ENCODE data around the genes NECAB3, ZNF341 and GDF5.

- PRO-cap: no peak
- RAMPAGE, long total RNA, 2 experiments: no peak in any of the 2 experiments
Observed at GRCh38 chr20:33648985-33649726, 13.0 kb upstream of the C20orf144 start.

GRCh38 chr20:33674286-33674664 lies at the start of gene NECAB3:
TSS of gene NECAB3 (minus strand) at chr20:33674428.
- PRO-cap: bidirectional peak, plus-strand start at chr20:33674525, minus-strand start at chr20:33674415
- RAMPAGE, long total RNA, 2 experiments: no peak in any of the 2 experiments

DNA sequence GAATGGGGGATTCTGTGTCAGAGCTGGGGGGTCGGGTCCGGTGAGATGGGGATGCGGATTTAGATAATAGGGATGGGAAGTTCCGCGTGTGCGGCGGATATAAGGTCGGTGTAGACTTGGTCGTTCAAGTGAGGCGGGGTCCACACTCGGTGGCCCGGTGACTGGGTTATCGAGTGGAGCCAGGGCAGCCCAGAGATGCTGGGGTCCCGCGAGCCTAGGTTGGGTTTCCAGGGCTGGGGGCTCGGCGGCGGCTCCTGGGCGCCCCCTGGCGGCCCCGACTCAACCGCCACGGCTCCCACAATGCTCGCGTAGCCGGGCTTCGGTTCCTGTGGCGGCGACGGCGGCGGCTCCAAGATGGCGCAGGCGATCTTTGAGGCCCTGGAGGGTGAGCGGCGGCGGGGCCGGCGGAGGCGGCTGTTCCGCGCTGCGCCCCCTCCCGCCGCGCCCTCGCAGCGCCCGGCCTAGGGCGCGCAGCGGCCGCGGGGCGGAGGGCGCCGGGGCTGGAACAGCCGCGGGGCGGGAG lies at the start of gene ZNF341:
Gene ZNF341 (plus strand): TSS at position 329 of the 523 bp plus-strand sequence.
- PRO-cap: bidirectional peak, plus-strand start at position 329 of the sequence, minus-strand start at position 372 of the sequence; bidirectional peak, plus-strand start outside the sequence, minus-strand start at position 438 of the sequence
- RAMPAGE, long total RNA, 2 experiments: start-site peak on the plus strand in 1 of 2 experiments, centred at position 326 of the sequence, 14 reads per replicate

- PRO-cap: no peak
- RAMPAGE, long total RNA, 2 experiments: no peak in any of the 2 experiments
Observed at GRCh38 chr20:33755930-33756548, 24.2 kb downstream of the ZNF341 start.

- PRO-cap: no peak
- RAMPAGE, long total RNA, 2 experiments: no peak in any of the 2 experiments
Observed at GRCh38 chr20:33829437-33830302, 18.5 kb downstream of the CHMP4B start.

DNA sequence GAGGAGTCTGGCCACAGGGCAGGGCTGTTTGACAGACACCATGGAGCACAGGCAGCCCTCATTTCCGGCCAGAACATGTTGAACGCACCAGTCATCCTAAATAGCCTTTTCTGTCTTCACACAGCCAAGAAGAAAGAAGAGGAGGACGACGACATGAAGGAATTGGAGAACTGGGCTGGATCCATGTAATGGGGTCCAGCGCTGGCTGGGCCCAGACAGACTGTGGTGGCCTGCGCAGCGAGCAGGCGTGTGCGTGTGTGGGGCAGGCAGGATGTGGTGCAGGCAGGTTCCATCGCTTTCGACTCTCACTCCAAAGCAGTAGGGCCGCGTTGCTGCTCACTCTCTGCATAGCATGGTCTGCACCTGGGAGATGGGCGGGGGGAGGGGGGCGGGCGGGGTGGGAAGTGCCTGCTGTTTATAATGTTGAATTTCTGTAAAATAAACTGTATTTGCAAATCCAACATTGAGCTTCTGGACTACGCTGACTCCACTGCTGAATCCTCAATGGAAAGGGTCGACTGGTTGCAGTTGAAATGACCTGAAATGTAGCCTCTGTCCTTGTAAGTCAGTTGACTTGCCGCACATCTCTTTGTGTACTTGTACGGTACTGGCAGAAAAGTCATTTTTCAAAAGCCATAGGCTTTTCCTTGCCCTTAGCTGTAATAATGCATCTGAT lies 42.4 kb downstream of the CHMP4B start:
- PRO-cap: no peak
- RAMPAGE, long total RNA, 2 experiments: no peak in any of the 2 experiments

DNA sequence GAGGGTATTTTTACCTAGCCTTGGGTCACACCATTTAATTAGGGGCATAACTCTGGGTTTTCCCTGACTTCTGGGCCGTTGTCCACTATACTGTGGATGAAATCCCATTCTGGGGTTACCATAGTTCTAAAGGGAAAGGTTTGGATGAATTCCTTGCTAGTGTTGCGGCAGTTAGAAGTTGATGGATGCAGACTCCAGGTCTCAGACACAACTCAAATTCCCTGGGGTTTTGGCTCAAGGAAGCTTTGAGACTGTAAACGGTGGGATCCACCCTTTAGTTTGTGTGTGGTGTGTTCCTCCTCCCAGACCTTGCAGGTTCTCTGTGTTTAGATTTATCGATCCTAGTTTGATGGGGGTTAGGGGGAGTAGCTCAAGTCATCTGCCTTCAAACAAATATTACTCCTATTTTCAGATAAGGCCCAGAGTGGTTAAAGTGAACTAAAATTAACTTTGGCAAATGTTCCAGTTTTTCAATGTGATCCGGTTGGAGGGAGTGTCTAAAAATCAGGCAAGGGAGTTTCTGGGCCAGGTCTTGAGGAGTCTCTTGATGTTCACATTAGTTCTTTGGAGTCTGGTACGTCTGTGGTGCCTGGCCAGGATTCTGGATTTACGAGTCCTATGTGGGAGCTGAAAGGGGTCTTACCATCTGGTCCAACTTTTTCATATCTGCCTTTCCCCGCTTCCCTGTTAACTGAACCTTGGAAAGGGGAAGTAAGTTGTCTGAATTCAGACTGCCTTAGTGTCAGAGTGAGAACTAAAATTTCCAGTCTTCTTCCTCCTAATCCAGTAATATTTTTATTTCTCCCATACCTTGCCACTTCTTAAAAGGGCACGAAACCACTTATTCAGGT lies 1.6 kb downstream of the RALY start:
- PRO-cap: no peak
- RAMPAGE, long total RNA, 2 experiments: no peak in any of the 2 experiments

DNA sequence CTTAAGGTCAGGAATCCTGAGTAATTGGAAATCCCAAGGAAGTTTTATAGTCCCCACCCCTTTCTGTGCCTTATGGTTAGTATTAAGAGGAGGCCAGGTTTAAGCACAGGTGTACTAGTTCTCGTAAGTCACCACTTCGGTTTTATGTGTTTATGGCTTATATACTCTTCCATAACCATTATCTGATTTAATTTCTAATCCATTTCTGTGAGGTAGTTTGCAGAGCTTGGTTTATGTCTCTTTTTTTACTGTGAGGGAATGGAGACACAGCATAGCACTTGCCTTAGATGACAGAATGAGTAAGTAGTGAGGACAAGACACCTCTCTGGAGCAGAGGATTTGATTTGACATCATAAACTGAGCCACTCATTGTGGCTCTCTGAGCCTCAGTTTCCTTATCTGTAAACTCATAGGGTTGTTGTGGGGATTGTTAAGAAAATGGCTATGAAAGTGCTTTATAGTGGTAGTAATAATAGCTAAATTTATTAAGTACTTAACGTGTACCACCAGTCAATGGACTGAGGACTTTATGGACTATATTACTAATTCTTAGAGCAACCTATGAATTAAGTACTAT lies 2.3 kb downstream of the RALY start:
- PRO-cap: no peak
- RAMPAGE, long total RNA, 2 experiments: no peak in any of the 2 experiments

DNA sequence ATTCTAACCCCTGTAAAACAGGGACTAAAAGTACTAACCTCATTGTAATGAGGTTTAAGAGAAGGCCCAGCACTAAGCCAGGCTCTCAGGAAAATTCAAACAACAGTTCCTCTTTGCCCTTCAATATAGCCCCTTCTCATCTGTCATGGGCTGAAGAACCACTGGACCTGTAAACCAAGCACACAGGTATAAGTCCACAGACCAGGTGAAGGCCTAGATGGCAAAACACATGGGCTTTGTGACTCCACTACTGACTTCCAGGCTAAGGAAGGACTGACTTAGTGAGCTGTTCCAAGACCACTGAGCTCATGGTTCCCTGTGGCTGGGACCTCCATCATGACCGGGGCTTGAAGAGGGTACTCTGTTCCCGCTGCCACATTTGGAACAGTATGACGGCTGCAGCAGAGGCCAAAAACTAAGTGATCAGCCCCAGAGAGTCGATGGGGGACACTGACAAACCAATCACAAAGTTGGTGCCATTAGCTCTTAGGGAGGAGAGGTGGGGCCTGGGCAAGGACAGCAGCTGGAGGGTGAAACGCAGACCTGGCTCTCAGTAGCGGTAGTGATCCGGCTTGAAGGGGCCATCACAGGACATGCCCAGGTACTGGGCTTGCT lies 22.6 kb downstream of the AHCY start:
- PRO-cap: no peak
- RAMPAGE, long total RNA, 2 experiments: no peak in any of the 2 experiments

GRCh38 chr20:34639708-34640515 lies 37.0 kb downstream of the PIGU start:
- PRO-cap: no peak
- RAMPAGE, long total RNA, 2 experiments: no peak in any of the 2 experiments

DNA sequence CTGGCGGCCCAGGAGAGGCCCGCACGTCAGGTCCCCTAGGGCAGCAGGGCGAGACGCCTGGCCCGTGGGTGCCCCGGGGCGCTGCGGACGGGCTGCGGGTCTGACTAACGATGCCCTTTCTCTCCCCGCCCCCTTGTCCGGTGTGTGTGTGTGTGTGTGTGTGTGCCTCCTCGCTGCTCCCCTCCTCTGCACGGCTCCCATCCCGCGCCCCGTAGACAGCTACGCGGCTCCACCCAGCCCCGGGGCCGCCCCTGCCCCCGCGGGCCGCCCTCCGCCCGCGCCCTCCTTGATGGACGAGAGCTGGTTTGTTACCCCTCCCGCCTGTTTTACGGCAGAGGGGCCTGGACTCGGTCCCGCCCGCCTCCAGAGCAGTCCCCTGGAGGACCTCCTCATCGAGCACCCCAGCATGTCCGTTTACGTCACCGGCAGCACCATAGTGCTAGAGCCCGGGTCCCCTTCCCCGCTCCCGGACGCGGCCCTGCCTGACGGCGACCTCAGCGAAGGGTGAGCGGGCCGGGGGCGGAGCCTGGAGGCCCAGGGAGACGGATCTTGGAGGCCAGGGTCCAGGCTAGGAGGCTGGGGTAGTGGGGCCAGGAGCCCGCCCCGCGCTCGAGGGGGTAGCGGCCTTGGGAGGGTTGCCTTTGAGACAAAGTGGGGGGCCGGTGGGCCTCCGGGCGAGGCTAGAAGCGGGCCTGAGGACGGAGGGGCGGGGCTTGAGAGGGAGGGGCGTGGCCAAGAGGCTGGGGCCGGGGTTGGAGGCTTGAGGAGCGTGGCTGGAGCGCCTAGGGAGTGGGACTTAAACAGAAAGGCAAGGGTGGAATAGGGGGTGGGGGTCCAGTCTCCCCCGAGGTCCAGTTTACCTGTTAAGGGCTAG lies 5.1 kb downstream of the TP53INP2 start:
- PRO-cap: bidirectional peak, plus-strand start at position 289 of the sequence, minus-strand start at position 188 of the sequence; bidirectional peak, plus-strand start at position 735 of the sequence, minus-strand start at position 715 of the sequence
- RAMPAGE, long total RNA, 2 experiments: no peak in any of the 2 experiments

DNA sequence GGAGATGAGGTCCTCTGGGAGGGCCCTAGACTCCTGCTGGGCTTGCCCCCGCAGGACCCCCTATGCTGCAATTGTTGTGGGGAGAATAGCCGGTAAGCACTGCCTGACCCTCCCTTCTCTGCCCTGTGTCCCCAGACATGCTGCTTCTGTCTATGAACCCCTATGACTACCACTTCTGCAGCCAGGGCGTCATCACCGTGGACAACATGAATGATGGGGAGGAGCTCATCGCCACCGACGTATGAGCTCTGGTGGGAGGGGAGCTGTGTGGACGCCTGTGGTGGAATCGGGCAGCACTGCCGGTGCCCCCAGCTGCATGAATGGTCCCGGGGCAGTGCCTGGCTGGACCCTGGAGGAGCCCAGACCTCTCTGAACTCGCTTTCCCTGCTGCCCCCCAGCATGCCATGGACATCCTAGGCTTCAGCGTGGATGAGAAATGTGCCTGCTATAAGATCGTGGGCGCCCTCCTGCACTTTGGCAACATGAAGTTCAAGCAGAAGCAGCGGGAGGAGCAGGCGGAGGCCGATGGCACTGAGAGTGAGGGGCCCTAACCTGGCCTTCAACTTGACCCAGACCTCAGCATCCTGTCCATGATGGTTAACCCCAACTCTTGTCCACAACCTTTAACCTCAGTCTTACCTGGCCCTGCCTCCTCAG lies 31.2 kb downstream of the MYH7B start:
- PRO-cap: no peak
- RAMPAGE, long total RNA, 2 experiments: no peak in any of the 2 experiments

- PRO-cap: no peak
- RAMPAGE, long total RNA, 2 experiments: no peak in any of the 2 experiments
Observed at GRCh38 chr20:35262754-35264078, 14.7 kb downstream of the MMP24OS start.

DNA sequence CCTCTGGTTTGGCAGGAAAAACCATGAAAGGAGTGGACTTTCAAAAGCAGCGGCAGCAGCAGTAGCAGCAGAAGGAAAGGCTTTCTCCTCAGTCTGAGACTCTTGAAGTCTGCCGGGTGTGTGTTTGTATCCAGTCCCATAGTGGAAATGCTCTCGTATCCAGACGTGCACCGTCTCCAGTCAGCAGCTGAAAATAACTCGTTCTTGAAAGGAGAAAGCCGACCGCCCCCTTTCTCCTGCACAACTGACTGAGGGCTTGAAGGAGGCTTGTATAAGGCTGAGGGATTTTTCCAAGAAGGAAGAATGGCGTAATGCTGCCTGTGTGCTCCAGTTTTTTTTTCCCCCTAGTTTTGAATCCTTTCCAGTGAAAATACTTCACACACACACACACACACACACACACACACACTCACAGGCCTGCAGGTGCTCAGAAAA lies at the start of gene GDF5:
Gene GDF5 (minus strand): TSS at position 246 of the 435 bp plus-strand sequence.
- PRO-cap: unidirectional peak, minus-strand start at position 246 of the sequence
- RAMPAGE, long total RNA, 2 experiments: no peak in any of the 2 experiments

DNA sequence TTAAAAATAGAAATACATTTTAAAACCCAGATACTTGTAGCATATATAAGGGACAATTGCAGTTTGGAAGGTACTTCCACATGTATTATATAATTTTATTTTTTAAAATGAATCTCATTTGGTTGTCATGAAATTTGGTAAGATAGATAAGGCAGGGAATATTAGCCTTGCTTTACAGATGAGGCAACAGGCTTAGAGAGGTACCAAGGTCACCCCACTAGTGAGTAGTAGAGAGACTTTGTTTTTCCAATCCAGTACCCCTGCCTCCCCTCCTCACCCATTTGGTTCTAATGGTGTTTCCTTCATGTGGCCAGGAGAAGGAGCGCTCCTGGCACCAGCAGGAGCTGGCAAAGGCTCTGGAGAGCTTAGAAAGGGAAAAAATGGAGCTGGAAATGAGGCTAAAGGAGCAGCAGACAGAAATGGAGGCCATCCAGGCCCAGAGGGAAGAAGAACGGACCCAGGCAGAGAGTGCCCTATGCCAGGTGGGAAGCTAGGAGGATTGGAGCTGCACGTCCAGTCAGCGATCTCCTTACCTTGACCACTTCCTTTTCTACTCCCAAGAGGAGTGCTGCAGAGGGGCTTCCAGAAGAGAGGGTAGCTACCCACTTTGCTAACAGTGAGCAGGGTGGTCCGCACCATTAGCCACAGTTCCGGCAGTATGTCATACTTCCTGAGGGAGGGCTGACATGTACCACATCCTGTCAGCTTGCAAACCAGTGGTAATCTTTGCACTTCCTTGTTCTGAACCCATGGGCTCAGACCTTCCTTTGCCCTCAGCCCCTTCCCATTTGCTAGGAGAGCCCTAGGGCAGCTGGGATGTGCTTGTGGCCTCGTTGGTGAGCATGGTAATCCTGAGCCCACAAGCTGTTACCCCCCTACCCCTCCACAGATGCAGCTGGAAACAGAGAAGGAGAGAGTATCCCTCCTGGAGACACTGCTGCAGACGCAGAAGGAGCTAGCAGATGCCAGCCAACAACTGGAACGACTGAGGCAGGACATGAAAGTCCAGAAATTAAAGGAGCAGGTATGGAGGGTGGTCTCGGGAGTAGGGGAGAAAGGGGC lies 35.3 kb downstream of the CEP250 start:
- PRO-cap: unidirectional peak, minus-strand start at position 660 of the sequence
- RAMPAGE, long total RNA, 2 experiments: no peak in any of the 2 experiments

GRCh38 chr20:35635880-35636530 lies 20.4 kb downstream of the SPAG4 start:
- PRO-cap: no peak
- RAMPAGE, long total RNA, 2 experiments: no peak in any of the 2 experiments

- PRO-cap: no peak
- RAMPAGE, long total RNA, 2 experiments: no peak in any of the 2 experiments
Observed at GRCh38 chr20:35698282-35698715, 853 bp downstream of the NFS1 start.

GRCh38 chr20:35700298-35701055 lies 1.3 kb downstream of the ROMO1 start:
- PRO-cap: no peak
- RAMPAGE, long total RNA, 2 experiments: no peak in any of the 2 experiments

DNA sequence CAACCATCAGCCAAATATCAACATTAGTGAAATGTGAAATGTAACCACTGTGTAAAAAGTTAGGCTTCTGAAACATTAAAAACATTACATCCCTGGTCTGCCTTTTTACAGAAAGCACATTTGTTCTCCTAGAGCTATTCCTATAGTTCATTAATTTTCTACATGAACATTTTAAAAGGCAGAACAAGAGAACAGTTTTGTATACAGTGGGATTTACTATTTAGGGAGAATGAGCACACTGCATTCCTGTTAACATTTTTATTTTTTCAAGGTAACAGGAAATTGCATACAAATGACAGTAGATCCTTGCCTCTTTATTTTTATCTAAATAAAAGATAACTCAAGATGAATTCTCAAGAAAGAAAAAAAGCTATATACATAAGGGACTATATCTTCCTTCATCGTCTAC lies 4.9 kb downstream of the ROMO1 start:
- PRO-cap: no peak
- RAMPAGE, long total RNA, 2 experiments: no peak in any of the 2 experiments

DNA sequence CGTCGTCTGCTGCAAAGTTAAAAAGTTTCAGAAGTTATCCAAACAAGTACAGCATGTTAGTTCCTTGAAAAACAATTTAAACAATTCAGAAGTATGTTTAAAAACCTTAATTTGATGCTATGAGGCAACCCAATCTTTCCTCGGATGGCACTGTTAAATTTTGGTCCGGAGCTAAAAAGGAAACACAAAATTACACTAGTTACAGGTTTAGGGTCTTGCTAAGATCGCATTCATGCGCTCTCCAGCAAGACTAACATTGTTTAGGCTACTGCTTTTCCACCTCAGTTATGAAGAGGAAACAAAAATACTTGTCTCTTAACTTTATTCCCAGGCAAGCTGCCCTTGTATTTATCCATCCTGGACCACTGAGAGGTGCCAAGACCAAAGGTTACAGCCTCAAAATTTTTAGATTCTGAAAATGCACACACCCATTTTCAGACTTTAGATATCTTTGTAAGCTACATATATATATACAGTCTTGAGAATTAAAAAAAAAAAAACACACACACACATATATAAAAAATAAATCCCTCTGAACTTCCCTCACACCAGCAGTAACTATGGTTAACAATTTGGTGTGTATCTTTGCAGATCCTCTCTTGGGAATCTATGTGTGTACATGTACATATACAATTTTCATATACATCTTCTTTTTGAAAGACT lies 12.6 kb downstream of the RBM39 start:
- PRO-cap: no peak
- RAMPAGE, long total RNA, 2 experiments: no peak in any of the 2 experiments